ENCODE data around the gene ZNF709.

GRCh38 chr19:11851614-11852223 is 3.2 kb downstream of the ZNF439 start:
- RRBS, result no CpG with 5 or more reads among the region's 6 CpGs

DNA sequence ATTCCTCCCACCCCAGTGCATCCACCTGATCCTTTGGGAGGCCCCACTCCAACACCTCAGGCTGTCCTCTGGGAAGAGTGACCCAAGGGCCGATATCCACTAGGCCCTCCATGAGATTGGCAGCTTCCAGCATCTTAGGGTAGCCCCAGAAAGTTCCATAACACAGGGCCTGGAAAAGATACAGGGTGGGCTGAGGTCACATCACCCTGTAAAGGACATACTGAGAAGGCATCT is 1.6 kb downstream of the ZNF44 start:
- RRBS, result no CpG with 5 or more reads among the region's 1 CpG

DNA sequence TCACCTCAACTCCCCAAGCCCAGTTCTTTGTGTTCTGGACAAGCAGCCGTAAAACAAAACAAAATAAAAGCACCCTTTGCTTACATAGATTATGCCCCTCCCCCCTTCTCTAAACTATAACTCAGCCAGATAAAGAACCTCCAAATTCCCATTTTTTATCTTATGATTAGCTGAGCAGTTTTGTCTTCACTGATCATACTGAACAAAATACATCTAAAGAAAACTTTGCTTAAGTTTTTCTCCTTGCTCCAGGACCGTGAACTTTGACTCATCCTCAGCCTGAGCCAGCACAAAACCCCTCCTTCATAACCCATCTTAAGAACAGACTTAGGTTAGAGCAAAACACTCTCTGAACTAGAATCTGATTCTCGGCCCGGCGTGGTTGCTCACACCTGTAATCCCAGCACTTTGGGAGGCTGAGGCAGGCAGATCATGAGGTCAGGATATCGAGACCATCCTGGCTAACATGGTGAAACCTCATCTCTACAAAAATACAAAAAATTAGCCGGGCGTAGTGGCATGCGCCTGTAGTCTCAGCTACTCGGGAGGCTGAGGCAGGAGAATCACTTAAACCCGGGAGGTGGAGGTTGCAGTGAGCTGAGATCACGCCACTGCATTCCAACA is 6.0 kb downstream of the ZNF442 start:
- RRBS, result no CpG with 5 or more reads among the region's 12 CpGs

GRCh38 chr19:12484313-12485428 is at the start of gene ZNF709:
Gene ZNF709 (minus strand): TSS chr19:12484816.
- RRBS, result 2% methylated on average over 24 of the region's 70 CpGs

DNA sequence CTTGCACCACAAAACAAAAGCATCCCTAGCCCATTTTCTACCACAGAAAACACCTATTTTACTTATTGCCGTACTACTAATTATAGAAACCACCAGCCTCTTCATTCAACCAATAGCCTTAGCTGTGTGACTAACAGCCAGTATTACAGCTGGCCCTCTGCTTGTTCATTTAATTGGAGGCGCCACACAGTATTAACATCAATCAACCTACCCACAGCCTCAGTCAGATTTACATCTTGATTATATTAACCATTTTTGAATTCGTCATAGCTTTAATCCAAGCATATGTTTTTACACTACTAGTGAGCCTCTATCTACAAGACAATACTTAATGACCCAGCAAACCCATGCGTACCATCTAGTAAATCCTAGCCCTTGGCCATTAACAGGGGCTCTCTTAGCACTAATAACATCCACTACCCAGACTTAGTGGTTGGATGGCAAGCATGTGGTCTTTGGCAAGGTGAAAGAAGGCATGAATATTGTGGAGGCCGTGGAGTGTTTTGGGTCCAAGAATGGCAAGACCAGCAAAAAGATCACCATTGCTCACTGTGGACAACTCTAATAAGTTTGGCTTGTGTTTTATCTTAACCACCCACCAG is 23.2 kb upstream of the ZNF709 start:
- RRBS, result no CpG with 5 or more reads among the region's 5 CpGs

GRCh38 chr19:12646353-12646915 is 20.1 kb downstream of the MAN2B1 start:
- RRBS, result 88% methylated on average over 1 of the region's 12 CpGs

GRCh38 chr19:12675152-12675949 is 6.1 kb upstream of the WDR83OS start:
- RRBS, result no CpG with 5 or more reads among the region's 16 CpGs

DNA sequence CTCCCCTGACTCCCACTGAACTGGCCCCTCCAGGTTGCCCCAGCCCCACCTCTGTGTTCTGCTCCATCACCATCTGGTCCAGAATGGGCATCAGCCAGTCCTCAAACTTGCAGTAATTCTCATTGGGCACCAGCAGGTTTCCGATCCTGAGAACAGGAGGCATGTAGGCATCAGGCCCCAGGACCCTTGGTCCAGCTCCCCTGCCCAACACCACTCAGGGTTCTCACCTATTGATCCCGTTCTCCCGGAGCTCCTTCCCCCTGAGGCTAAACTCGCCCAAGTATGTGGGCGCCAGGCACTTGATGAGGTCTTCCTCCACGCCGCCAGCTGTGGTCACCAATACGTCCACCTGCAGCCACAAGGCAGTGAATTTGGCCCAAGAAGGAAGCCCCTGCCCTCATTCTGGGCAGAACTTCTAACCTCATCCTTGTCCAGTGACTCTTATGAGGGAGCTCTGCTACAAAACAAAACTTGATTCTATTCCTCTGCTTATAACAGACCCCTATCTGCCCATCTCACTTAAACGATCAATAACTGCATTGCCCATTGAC is 2.0 kb downstream of the DHPS start:
- RRBS, result no CpG with 5 or more reads among the region's 9 CpGs

DNA sequence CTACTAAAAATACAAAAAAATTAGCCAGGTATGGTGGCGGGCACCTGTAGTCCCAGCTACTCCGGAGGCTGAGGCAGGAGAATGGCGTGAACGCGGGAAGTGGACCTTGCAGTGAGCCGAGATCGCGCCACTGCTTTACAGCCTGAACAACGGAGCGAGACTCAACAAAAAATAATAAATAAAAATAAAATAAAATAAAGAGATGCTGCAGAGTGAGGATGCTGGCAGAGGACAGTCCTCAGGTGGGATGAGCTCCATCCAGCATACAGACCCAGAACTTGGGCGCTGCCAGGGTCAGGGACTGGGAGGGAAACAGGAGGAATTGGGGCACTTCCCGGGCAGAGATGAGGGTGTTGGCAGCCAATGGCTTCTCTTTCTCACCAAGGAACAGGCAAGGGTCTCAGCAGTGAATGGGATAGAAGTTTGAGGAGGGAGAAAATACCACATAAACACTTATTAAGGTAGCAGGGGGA is 3.2 kb downstream of the GET3 start:
- RRBS, result no CpG with 5 or more reads among the region's 12 CpGs

GRCh38 chr19:12769514-12770161 is 5.7 kb downstream of the HOOK2 start:
- RRBS, result 45% methylated on average over 16 of the region's 43 CpGs

- RRBS, result no CpG with 5 or more reads among the region's 23 CpGs
These were observed 7.4 kb upstream of the JUNB start for GRCh38 chr19:12783728-12784438.

DNA sequence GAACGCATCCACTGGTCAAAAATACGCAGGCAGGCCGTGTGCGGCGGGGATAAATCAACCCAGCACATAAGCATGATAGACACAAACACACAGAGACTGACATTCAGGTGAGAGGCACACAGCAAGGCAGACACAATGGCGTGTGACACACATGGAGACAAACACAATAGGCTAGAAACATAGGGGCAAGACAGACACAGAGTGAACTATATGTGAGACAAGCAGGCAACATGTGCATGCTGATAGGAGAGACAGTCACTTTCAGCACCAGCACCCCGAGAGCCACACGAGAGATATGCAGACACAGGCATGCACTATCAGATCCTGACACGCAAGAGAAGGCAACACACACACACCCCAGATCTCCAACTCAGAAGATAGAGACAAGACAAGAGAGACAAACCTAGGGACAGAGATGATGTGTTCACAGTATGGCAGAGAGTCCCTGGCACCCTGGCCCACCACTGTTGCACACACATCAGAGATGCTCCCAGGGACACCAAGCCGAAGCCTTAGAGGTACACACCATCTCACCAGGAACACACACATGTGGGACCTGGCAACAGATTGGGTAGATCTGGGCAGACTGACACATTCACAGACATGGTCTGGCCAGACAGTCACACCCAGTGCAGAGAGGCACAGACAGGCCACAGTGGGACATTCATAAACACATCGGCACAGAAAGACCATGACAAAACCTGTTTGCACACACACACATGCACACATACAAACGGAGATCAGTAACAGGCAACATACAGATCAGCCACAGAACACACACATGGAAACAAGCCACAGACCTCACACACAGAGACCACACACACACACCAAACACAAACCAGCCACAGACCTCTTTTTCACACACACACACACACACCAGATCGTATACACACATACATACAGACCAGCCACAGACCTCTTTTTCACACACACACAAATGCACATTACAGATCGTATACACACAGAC is 6.6 kb upstream of the JUNB start:
- RRBS, result no CpG with 5 or more reads among the region's 14 CpGs

GRCh38 chr19:12788295-12789216 is 2.7 kb upstream of the JUNB start:
- RRBS, result no CpG with 5 or more reads among the region's 15 CpGs

DNA sequence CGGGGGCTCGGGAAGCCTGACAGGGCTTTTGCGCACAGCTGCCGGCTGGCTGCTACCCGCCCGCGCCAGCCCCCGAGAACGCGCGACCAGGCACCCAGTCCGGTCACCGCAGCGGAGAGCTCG is 157 bp downstream of the JUNB start:
- RRBS, result under 1% methylated on average over 12 of the region's 15 CpGs

DNA sequence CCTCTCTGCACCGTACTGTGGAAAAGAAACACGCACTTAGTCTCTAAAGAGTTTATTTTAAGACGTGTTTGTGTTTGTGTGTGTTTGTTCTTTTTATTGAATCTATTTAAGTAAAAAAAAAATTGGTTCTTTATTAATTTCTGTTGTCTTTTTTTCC is 1.8 kb downstream of the JUNB start:
- RRBS, result no CpG with 5 or more reads among the region's 3 CpGs

DNA sequence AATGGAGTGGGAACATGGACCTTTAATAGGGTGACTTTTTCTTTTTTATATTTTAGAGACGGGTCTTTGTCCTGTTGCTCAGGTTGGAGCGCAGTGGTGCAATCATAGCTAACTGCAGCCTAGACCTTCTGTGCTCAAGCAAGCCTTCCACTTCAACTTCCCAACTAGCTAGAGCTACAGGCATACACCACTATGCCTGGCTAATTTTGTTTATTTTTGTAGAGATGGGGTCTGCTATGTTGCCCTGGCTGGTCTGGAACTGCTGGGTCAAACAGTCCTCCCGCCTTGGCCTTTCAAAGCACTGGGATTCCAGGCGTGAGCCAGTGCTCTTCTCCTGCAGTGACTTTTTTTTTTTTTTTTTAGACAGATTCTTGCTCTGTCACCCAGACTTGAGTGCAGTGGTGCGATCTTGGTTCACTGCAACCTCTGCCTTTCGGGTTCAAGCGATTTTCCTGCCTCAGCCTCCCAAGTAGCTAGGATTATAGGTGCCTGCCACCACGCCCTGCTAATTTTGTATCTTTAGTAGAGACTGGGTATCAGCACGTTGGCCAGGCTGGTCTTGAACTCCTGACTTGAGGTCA is 3.3 kb downstream of the JUNB start:
- RRBS, result no CpG with 5 or more reads among the region's 9 CpGs

- RRBS, result no CpG with 5 or more reads among the region's 19 CpGs
These were observed 1.6 kb downstream of the PRDX2 start for GRCh38 chr19:12799736-12800706.

DNA sequence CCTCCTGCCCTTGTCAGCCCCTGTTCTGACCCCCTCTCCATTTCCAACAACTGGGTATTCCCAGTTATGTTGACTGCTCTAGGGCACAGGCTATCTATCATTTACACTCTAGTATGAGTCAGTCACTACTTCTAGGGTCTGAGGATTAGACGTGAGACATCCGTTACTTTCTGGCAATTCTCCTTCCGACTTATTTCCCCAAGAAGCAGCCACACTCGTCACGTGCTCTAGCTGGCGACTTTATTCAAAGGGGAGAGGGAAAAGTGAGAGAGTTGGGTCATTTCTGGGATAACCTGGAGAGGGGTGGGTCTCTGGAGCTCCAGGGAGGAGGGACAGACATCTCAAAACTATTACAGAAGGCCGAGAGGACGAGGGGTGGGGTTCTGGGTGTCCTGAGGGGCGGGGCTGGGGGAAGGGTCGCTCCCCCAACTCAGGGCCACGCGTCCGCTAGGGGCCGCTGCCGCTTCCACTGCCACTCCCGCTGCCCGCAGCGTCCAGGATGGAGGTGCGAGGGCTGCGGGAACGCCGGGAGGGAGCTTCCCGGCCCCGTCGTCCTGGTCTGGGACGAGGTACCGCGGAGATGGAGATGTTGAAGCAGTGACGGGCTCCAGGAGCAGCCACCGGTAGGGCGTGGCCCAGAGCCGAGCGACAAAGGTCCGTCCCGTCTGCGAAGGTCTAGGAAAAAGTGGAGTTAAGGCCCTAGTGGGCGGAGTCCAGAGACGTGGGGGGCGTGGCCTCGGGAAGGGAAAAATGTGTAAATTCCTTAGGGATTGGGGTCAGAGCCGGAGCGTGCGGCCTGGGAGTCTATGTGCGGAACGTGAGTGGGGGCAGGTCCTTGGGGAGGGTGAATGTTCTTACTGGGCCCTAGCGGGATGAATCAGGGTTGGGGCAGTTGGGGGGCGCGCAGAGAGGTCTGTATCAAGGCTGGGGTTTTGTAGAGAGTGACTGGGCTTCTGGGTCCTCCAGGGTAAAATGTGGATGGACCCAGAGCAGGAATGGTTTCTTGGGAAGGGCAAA is 8.8 kb downstream of the RTBDN start:
- RRBS, result 4% methylated on average over 8 of the region's 48 CpGs

DNA sequence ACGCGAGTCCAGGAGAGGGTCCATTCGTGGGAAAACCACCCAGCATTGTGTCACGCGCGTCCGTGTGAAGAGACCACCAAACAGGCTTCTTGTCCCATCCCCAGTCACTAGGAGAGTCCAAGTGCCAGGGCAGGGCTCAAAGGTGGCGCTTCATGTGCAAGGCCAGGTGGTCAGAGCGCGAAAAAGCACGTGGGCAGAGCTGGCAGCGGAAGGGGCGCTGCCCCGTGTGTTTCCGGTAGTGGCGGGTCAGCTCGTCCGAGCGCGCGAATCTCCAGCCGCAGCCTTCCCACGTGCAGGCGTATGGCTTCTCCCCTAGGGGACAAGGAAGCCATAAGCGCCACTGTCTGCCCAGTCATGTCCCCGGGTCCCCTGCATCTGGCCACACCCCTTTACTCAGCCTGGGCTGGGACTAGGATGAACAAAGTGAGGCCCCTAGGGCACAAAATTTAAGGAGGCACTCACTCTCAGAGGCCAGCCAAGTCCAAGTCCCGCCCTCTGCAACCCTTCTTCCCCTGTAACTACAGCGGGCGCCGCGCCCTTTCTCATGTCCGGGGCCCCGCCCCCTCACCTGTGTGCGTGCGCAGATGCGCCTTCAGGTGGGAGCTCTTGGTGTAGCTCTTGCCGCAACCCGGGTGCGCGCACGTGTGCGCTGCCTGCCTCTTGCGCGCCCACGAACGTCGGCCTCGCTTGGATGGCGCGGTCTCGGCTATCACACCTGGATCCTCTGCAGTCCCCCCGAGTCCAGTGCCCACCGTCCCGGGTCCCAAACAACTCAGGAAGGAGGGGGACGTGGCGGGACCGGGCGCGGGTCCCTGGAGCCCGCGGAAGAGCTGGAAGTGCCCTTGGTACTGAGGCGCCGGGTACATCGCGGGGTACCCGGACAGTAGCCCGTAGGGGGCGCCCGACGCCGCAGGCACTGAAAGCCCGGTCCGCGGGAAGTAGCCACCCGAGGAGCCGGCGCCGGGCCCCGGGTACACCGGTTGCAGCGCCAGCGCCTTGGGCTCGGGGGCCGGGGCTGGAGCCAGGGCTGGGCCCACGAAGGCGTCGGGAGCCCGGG is 1.9 kb downstream of the KLF1 start:
- RRBS, result 3% methylated on average over 25 of the region's 88 CpGs

GRCh38 chr19:13006571-13007322 is 11.5 kb downstream of the NFIX start:
- RRBS, result 59% methylated on average over 10 of the region's 27 CpGs